Diencephalon (tissue), 2 donors: ENCODE data around the gene STK25.

DNA sequence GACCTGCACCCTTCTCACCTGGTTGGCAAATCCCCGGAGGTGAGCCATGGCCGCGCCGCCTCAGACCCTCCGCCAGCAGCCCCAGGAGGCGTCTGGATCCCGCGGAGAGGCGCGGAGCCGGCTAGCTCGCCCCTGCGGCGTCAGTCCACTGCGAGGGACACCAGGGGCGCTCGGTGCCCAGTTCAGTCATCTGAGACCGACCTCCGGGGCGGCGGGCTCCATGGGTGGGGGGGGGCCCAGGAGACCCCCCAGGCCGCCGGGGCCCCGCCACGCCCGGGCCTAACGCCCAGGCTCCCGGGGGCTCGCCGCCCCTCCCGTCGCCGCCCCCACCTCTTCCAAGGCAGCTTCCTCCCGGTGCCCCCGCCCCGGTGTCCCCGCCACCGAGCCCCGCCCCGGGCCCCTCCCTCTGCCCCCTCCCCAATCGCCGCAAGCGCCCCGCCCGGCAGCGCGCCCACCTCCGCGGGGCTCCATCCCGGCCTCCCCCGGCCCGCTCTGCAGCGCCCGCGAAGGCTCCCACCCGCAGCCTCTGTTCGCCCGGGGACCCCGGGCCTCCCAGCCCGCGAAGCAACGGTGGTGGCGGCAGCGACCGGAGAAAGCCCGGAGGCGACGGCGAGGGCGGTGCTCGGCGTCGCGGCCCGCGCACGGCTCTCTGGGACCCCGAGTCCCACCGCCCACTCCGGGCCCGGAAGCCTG, at the start of gene STK25:
Gene STK25, minus strand, starts transcription at position 597 of the 693 bp plus-strand sequence.
- RAMPAGE, long total RNA: no peak

DNA sequence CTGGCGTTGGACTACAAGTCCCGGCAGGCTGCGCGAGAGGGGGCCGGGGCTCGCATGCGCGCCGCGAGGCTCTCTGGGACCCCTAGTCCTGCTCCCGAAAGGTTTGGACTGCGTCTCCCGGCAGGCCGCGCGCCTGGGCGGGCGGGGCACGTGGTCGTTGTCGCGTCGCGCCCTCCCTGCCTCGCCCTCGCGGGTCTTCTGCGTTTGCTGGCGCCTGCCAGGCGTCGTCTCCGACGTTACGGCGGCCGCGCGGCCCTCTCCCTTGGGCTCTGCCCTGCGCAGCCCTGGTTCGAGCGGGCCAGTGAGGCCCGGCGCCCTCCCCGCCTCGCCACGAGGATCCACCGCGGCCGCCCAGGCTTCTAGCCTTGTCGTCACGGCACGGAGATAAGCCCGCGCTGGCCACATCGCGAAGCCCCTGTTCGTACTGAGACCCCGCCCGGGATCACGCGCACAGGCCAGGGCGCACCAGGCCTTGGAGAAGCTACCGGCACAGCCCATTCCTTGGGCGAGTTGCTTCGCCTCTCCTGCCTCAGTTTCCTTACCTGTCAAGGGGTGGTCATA, 377 bp upstream of the STK25 start:
- RAMPAGE, long total RNA: no peak

GRCh38 chr2:241541367-241541612, 17.3 kb upstream of the BOK start:
- RAMPAGE, long total RNA: no peak

- RAMPAGE, long total RNA: no peak
Measured at GRCh38 chr2:241560748-241561513, 2.4 kb downstream of the BOK start.

- RAMPAGE, long total RNA: no peak
Measured at GRCh38 chr2:241619573-241619884, 17.4 kb downstream of the THAP4 start.

- RAMPAGE, long total RNA: no peak
Measured at GRCh38 chr2:241678403-241678958, 8.1 kb downstream of the DTYMK start.

DNA sequence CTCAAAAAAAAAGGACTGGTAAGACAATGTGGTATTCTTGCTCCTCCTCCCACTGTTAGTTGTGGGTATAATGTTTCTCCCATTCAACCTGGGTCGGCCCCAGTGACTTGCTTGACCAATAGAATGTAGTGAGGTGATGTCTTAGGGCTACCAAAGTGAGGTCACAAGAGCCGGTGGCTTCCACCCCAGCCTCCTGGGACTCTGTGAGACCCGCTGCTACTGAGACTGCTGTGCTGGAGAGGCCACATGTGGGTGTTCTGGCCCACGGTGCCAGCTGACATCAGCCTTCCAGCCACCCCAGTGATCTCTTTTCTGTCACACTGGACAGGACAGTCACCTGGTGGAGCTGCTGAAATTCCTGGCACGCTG, 6.8 kb upstream of the ING5 start:
- RAMPAGE, long total RNA: no peak

DNA sequence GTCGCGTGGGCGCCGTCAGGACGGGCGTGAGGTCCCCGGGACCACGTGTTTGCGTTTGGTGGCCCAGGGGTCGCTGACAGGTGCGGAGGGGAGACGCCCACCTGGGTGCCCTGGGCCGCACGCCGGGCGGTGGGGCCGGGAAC, 298 bp upstream of the ING5 start:
- RAMPAGE, long total RNA: no peak

GRCh38 chr2:241767842-241769005, 8.4 kb upstream of the GAL3ST2 start:
- RAMPAGE, long total RNA: no peak

- RAMPAGE, long total RNA: no peak
Measured at GRCh38 chr2:241774601-241775940, 1.6 kb upstream of the GAL3ST2 start.

- RAMPAGE, long total RNA: no peak
Measured at GRCh38 chr2:241797324-241798077, 11.5 kb upstream of the NEU4 start.

- RAMPAGE, long total RNA: no peak
Measured at GRCh38 chr2:241896139-241896619, 4.1 kb downstream of the FAM240C start.

DNA sequence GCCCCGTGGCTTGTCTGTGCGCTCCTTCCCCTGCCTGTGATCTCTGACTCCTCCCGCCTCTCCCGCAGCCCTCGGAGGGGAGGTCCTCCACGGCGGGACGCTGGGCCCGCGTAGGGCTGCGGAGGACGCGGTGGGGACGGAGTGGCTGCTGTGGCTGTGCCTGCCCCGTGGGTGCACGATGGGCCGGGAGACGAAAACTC, 36.4 kb upstream of the FAM240C start:
- RAMPAGE, long total RNA: no peak

GRCh38 chr2:242118011-242118511, 217.8 kb upstream of the FAM240C start:
- RAMPAGE, long total RNA: no peak